Measurements from ENCODE around the gene LHFPL6.

- RAMPAGE, long total RNA = no peak
- RRBS = no CpG with 5 or more reads among the region's 8 CpGs
These were observed 693 bp upstream of the DCLK1 start for GRCh38 chr13:36131794-36132356.

- RAMPAGE, long total RNA = no peak
- RRBS = no CpG with 5 or more reads among the region's 7 CpGs
These were observed 1.0 kb upstream of the CCDC169 start for GRCh38 chr13:36298427-36299252.

- RAMPAGE, long total RNA = no peak
- RRBS = no CpG with 5 or more reads among the region's 3 CpGs
These were observed 11.1 kb upstream of the SPART start for GRCh38 chr13:36357329-36357623.

- RAMPAGE, long total RNA = no peak
- RRBS = no CpG with 5 or more reads among the region's 19 CpGs
These were observed 1.7 kb upstream of the CCNA1 start for GRCh38 chr13:36430508-36431023.

GRCh38 chr13:36680587-36681467 is 7.0 kb downstream of the SERTM1 start:
- RAMPAGE, long total RNA = no peak
- RRBS = no CpG with 5 or more reads among the region's 13 CpGs

- RAMPAGE, long total RNA = no peak
- RRBS = no CpG with 5 or more reads among the region's 7 CpGs
These were observed 39.0 kb downstream of the SERTM1 start for GRCh38 chr13:36712638-36713343.

GRCh38 chr13:36819872-36820138 is 783 bp downstream of the RFXAP start:
- RAMPAGE, long total RNA = no peak
- RRBS = no CpG with 5 or more reads among the region's 11 CpGs

DNA sequence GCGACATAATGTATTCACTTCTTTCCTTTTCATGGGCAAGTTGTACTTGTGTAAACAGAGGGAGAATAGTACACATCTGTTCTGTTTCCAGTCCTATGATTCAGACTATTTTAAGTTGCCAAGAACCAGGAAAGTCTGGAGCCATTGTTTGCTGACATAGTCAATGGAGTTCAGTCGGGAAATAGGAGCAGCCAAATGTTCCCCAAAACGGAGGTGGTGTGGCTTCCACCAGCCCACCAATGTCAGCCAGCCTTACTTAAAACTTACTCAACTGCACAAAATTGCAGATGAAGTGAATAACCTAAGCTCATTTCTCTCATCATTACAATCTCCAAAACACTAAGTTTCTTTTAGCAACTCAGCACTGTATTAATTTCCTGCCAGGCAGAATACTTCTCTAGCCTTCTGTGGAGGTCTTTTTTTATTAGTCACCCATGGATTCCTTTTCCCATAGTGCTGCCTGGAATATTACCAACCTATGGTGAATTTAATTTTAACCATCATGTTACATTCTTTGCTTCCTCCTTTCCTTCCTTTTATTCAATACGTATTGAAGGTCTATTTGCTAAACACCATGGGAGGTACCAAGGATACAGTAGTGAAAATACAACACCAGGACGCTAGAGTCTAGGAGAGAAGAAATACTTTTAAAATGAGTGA is 22.4 kb upstream of the CSNK1A1L start:
- RAMPAGE, long total RNA = no peak
- RRBS = no CpG with 5 or more reads among the region's 5 CpGs

- RAMPAGE, long total RNA = no peak
- RRBS = no CpG with 5 or more reads among the region's 4 CpGs
These were observed 20.1 kb upstream of the STOML3 start for GRCh38 chr13:39010387-39011414.

DNA sequence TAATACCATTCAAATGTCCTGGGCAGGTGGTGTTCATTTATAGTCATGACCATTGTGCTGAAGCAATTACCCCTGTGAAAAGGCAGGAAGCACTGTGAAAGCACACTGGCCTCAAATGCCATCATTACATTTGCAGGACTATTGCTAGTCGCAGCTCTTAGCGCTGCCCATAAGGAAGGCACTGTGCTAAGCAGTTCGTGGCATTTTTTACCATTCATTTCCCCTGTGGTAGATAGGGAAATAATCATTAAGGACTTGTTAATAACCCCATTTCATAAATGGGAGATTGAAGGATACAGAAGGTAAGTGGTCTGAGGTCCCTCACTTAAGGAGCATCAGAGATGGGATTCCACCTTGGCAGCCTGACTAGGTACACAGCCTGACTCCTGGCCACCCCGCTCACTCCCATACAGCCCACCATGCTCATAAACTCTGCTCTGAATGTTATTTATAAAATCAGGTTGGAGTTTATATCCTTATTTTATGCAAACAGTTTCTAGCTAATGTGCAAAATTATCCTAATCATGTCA is 108.8 kb downstream of the LHFPL6 start:
- RAMPAGE, long total RNA = no peak
- RRBS = no CpG with 5 or more reads among the region's 4 CpGs

DNA sequence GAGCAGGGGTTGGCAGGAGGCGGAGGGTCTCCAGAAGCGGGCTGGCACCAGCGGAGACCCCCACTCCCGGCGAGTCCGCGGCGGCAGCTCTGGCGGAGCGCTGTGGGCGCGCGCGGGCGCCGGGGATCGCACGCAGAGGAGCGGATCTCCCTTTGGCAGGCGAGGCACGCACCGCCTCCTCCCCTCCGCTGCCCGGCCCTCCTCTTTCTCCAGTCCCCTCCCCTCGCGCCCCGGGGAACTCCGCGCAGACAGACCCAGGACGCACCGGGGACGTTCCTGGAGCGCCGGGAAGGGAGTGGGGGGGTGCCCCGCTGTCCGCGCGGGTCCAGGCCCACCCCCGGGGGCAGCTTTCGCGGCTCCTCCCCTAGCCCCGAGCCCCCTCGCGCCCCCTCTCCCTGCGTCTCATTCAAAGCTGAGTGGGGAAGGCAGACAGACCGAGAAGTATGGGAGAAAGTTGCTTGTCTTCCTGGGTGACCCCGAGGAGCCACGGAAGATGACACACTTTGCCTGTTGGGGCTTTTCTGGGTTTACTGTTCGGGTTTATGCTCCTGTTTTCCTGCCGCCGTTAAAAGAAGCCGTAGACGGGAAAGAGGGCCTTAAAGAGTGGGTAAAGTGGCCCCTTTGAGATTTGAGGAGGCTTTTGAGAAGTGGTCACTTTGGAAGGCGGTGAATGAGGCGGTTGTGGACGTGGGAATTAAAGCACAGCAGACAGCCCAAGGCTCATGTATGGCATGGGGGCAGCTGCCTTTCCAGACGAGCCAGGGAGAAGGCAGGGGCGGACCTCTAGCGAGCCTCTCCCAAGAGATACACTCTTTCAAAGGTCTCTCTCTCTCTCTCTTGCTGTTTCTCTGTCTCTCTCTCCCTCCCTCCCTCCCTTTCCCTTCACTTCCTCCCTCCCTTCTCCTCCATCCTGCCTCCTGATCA is at the start of gene LHFPL6:
LHFPL6 (minus strand) TSS at position 154 of the 924 bp plus-strand sequence.
- RAMPAGE, long total RNA = no peak
- RRBS = under 1% methylated on average over 29 of the region's 59 CpGs

DNA sequence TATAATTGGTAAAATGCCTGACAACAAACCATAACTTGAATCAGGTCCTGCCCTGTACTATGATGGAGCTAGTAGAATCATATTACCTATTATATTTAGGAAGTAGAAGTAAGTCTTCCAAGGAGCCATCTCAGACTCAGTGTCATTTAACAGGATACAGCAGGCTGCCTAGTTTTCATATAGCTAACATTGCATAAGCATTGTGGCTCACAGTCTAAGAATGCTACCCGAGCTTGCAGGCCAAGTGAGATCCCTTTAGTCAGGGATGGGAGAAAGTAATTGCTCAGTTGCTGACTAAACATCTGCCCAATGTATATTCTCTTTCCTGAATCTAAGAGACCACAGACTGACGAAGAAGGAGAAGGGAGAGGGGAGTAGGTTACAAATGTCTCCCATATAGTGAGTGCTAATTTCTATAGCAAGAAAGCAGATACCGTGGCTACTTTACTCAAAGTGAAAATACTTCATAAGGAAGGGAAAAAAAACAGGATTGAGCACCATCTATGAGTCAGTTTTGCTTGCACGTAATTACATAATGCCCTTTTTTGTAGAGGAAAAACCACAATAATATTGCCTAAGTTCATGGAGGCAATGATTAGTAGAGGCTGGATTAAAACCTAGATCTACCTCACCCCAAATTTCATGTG is 453.9 kb downstream of the COG6 start:
- RAMPAGE, long total RNA = no peak
- RRBS = no CpG with 5 or more reads among the region's 4 CpGs

- RAMPAGE, long total RNA = no peak
- RRBS = no CpG with 5 or more reads among the region's 17 CpGs
These were observed 316.0 kb downstream of the FOXO1 start for GRCh38 chr13:40350023-40351167.

- RAMPAGE, long total RNA = no peak
- RRBS = no CpG with 5 or more reads among the region's 22 CpGs
These were observed 309.8 kb downstream of the FOXO1 start for GRCh38 chr13:40356524-40357148.

DNA sequence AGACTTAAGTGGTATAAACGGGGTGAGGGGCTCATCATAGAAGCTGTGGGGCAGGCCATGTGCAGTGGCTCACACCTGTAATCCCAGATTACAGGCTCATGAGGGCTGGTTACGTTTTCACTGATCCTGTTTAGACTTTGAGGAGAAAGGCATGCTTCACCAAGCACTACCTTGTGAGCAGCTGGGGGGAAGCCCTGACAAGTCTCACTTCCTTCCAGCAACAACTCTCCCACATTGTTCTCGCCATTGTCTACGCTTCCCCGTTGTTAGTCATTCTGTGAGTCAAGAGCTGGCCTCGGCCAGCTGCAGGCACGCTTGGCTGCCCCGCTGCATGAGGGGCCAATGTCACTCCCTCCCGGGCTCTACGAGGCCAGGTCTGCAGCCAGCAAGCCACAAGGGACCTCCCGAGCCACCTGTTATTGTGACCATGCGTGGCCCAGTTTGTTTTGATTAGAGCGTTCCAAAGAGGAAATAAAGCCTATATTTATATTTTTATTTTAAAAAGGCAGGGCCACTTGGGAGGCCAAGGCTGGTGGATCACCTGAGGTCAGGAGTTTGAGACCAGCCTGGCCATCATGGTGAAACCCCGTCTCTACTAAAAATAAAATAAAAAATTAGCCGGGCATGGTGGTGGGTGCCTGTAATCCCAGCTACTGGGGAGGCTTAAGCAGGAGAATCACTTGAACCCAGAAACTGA is 220.9 kb downstream of the FOXO1 start:
- RAMPAGE, long total RNA = no peak
- RRBS = no CpG with 5 or more reads among the region's 15 CpGs

- RAMPAGE, long total RNA = no peak
- RRBS = no CpG with 5 or more reads among the region's 9 CpGs
These were observed 170.0 kb downstream of the FOXO1 start for GRCh38 chr13:40496426-40496859.

- RAMPAGE, long total RNA = no peak
- RRBS = no CpG with 5 or more reads among the region's 1 CpG
These were observed 59.8 kb downstream of the FOXO1 start for GRCh38 chr13:40606677-40606983.

DNA sequence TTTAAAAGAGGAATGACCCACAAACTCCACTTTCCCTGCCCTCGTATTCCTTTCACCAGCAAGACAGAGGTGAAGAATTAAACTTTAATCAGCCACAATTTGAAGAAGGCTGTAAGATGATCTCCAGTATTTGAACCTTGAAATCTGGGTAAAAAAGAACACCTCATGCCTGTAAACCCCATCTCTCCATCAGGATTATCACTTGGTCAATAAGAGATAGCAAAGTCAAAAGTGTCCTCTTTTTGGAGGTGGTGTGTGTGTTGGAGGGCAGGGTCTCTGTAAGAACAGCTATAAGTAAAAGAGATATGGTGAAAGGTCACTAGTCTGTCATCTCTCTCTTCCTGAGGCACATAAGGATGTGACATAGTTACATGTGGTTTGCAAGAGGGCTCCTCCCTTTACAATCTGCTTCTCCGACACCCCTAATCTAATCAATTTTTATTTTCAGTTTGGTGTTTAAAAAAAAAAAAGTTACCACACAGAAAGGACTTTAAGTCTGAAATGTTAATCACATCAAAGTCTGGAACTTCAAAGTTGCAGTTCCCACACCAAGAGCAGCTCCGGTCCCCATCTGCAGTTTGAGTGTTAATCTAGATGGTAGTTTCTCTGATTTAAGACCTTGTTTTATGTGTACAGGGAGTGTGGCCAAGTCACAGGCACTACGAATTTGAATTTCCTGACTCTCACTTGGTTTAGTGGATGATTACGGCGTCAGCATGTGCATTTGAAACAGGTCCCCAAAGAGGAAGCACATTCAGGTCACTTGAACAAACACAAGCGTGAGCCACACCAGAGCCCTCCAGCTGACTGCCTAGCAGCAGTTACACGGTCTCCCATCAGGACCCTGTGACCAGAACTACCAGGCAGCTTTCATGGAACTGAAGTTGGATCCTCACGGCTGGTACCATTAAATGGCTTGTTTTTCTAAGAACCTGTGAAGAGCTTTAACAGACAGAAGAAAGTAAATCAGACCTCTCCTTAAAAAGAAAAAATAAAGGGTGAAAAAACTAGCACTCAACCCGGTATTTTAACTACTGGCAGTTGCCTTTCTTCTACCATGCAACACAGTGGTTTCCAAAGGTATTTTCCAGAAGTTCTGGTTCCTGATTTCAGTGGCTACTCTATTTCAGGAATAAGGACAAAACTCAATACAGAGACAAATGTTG is 53.1 kb downstream of the FOXO1 start:
- RAMPAGE, long total RNA = no peak
- RRBS = no CpG with 5 or more reads among the region's 10 CpGs

GRCh38 chr13:40651643-40652462 is 14.6 kb downstream of the FOXO1 start:
- RAMPAGE, long total RNA = no peak
- RRBS = no CpG with 5 or more reads among the region's 12 CpGs

GRCh38 chr13:40664107-40664965 is 2.1 kb downstream of the FOXO1 start:
- RAMPAGE, long total RNA = no peak
- RRBS = 1% methylated on average over 40 of the region's 78 CpGs